ENCODE measurements around a stretch of chr2.

DNA sequence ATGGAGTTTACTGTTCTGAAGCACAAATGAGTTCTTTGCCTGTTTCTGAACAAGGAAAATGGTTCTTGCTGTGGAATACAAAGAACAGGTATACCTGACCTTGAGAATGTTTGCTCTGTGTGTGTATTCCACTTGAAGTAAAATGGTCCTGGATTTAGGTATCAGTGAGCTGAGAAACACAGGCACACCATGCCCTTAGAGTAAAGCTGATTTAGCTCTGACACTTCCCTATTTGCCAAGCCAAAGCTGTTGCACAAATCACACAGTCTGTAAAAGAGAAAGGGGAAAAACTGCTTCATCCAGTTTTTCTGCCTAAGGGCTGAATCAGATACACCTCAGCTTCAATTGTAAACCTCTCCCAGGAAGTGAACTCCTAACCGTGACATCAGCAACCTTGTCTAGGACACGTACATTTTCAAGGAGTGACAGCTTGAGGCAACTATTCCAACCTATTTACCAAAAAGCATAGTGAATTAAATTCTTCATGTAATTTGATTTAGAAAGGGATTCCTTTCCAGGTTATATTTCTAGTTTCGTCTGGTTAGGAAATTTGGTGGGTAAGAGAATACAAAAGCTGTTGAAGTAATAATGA, 150.4 kb downstream of the NR4A2 start:
- RRBS, result no CpG with 5 or more reads among the region's 3 CpGs

DNA sequence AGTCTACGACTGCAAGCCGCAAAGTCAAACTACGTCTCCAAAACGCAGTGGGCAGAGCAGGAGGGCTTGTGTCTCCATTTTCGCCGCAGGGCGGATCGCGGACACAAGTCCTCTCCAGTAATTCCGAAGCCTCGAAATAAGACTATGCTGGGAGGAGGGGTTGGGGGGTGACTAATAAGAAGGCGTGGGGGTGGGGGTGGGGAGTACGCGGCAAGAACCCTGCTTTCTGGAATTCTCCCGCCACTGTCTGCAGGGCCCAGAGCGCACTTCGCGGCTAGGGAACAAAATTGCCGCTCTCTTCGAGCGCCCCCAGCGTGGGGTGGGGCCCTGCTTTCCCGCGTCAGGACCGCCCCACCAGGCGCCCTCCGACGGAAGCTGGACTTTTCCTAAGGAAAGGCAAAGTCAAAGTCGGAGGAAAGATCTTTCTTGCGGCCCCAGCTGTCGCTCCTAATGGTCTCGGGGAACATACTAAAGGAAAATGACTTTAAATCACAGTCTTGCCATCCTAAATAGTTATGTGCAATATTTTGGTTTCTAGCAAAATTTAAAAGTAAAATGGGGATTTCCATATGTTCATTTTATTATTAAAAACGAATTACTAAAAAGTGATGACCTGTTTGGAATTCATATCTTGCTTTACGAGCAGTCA, 11.9 kb downstream of the NR4A2 start:
- RRBS, result no CpG with 5 or more reads among the region's 34 CpGs

- RRBS, result no CpG with 5 or more reads among the region's 16 CpGs
Measured at GRCh38 chr2:156342817-156343247, 10.3 kb upstream of the NR4A2 start.

GRCh38 chr2:156803148-156803814, 367.1 kb downstream of the GPD2 start:
- RRBS, result no CpG with 5 or more reads among the region's 13 CpGs

- RRBS, result no CpG with 5 or more reads among the region's 5 CpGs
Measured at GRCh38 chr2:157173693-157174174, 83.8 kb upstream of the GALNT5 start.

GRCh38 chr2:157411432-157411995, 32.4 kb downstream of the CYTIP start:
- RRBS, result no CpG with 5 or more reads among the region's 4 CpGs

- RRBS, result no CpG with 5 or more reads among the region's 6 CpGs
Measured at GRCh38 chr2:157420735-157421681, 22.9 kb downstream of the CYTIP start.

DNA sequence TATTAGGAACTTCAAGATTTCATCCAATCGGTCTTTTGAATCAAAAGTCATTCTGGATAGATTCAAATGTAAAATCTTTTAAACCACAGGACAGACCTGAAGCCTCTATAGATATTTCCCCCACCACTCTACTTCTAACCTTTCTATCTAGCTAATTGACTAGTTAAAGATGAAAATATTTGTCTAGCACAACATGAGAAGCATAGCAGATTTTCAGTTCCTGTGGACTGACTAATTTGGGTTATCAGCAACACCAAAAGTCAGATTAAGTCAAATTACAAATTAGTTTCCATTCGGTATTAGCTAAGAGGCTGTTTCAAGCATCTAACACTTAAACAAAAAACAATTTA, 5.0 kb downstream of the CYTIP start:
- RRBS, result no CpG with 5 or more reads among the region's 2 CpGs

DNA sequence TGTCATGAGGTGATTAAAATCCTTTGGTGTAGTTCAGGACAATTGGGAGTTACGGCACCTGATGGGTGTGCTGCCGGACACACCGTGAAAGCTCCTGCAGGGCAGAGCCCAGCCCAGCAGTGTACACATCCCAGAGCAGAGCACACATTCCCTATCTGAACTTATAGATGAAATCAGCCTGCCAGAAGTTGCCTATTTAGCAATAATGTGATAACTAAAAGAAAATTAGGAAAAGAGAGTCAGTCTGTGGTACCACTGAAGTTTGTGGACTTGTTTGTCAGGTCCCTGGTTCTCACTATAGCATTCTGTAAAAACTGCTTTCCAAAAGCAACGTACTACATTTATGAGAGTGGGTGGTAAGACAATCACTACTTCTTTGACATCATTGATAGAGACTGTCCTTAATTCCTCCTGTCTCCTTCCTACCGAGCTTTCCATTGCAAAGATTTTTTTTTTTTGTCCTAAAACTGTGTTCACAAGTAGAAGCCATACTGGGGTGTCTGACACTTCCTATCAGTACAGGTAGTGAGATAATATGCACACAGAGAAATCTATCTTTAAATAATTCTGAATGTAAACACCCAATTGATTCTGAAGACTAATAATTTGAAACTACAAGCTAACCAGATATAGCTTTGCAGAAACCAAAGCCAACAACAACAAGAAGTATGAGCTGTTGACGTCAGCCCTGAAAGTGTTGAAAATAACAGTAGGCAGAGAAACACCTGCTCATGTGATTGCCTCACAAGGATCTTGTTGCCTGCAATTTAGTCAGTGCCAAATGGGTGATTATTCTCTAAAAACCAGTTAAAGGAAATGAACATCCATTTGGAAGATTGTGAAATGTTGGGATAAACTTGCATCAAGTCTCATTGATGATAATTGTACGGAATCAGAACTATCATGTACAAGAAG, 3.1 kb downstream of the CYTIP start:
- RRBS, result no CpG with 5 or more reads among the region's 7 CpGs

DNA sequence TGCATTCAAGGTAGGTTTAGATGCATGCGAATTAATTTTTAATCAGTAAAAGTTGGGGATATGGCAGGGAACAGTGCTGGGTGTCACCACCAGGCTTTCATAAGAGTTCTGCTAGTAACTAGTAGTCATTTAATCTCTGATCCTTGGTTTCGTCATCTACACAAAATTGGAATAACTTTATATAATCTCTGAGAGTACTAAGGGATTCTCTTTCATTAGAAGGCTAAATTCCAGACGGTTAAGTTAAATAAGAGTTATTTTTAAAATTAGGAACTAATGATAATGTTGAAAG, 85.5 kb upstream of the CYTIP start:
- RRBS, result no CpG with 5 or more reads among the region's 3 CpGs

DNA sequence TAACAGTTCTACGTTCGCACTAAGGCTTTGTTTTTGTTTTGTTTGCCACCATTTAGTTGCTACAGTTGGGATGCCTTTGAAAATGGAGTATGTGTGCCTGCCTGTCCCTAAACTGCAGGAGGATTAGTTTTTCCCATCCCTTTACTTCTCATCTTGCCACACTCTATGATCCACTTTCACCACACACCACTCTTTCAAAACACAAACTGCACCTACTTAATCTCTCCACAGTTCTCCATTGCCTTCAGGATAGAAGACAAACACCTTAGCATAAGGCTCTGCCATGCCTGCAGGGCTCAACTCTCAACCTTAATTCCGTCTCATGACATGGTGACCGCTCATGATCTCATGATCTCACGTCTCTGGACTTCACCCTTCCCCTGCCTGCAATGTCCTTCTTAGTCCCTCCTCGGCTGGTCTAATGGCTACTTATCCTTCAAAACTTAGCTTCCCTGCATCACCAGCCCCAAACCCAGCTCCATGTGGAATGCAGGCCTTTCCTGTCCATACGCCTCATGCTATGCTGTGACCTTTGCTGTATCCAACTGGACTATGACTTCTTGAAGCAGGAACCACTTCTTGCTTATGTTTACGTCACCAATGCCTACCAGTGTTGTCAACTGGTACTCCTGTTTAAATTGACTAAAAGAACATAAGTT, 85.4 kb downstream of the ACVR1 start:
- RRBS, result no CpG with 5 or more reads among the region's 8 CpGs

GRCh38 chr2:157857593-157858553, 18.3 kb downstream of the ACVR1 start:
- RRBS, result no CpG with 5 or more reads among the region's 8 CpGs

DNA sequence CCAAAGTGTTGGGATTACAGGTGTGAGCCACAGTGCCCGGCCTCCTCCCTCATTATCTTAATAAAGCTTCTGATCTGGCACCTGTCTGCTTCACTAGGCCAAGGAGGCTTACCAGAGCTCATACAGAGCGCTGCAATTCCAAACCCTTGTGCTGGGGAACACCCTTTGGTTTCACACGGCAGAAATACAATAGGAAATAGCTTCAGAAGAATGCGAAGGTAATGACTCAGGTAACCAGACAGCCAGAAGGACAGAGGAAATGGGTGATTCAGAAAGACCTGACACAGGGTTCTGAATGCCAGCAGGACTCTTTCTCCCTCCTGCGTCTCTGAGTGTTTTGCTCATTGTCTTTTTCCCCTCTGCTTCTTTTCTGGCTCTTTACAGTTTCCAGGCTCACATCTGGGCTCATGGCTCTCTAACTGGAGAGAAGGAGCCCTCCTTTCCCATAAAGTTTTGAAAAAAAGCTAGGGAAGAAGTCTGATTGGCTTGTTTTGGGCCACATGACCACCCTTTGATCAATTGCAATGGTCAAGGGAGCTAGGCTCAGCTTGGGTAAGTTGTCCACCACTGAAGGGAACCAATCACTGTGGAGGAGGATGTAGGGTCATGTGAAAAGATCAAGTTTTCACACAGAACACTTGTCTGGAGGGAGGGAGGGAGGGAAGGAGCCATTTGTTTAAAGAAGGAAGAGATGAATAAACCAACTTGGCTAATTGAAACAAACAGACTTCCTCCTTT, 90.5 kb upstream of the UPP2 start:
- RRBS, result no CpG with 5 or more reads among the region's 5 CpGs

- RRBS, result no CpG with 5 or more reads among the region's 2 CpGs
Measured at GRCh38 chr2:158558240-158558663, 101.5 kb downstream of the PKP4 start.

DNA sequence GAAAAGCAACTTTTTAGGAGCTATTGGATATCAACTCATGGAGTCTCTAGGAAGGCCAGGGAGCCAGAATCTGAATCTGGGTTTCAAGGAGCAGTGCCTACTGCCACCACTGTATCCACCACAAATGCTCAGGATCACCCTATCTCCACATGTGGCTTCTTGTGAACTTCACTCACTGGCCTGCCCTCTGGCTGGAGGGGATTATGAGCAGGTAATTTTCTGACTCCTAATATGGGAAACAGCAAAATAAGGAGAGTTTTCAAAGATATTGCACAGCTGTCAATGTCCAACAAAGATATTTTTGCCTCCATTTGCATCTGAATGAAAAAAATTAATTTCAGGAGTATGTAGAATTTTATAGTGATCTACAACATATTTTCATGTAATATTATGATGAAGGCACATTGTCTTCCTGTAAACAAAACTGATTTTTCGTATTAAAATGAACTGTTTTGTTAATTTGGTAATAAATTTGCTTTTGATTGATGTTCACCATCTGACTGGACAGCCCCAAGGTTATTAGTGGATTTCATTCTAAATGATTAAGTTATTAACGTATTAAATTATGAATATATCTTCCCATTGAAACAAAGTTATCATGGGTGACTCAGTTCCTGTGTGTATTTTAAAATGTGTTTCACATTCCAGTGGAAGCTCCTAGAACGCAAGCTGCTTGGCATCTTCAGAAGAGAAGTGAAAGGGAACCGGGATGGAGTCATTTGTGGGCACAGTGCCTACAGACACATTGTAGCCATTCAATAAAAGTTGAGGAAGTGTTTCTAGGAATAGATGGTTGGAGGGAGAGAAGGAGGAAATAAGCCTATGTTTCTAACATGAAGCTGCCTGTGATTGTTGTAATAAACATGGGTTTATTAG, 143.2 kb downstream of the PKP4 start:
- RRBS, result no CpG with 5 or more reads among the region's 4 CpGs

GRCh38 chr2:158723847-158724289, 71.2 kb upstream of the DAPL1 start:
- RRBS, result no CpG with 5 or more reads among the region's 5 CpGs

DNA sequence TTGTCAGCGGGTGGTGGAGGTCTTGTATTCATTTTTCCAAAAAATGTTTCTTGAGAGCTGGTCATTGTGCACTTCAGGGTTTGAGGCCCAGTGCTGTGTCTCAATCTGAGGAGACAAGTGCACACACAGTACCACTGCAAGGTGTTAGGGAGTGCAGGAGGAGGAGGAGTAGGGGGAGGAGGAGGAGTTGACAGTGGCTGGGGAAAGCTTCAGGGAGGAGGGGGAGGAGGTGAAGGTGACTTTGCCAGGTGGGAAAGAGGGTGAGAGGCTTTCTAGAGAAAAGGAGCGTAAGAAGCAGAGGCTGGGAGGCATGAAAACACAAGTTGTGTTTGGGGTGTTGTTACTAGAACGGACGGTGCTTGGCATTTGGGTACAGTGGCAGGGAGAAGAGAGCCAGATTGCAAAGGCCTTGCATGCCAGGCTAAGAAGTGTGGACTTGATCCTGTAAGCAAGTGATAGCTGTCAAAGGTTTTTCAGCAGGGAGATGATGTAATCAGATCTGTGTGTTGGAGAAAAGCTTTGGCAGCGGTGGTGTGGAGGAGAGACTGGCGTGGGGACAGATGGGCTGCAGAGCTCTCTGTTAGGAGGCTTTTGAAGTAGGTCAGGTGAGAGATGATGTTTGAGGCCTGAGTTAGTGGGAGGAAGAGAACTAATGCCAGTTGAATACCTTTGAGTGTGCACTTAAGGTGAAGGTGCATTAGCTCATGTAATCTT, 16.2 kb downstream of the TANC1 start:
- RRBS, result no CpG with 5 or more reads among the region's 6 CpGs

- RRBS, result no CpG with 5 or more reads among the region's 9 CpGs
Measured at GRCh38 chr2:158998332-158998942, 30.0 kb downstream of the TANC1 start.

DNA sequence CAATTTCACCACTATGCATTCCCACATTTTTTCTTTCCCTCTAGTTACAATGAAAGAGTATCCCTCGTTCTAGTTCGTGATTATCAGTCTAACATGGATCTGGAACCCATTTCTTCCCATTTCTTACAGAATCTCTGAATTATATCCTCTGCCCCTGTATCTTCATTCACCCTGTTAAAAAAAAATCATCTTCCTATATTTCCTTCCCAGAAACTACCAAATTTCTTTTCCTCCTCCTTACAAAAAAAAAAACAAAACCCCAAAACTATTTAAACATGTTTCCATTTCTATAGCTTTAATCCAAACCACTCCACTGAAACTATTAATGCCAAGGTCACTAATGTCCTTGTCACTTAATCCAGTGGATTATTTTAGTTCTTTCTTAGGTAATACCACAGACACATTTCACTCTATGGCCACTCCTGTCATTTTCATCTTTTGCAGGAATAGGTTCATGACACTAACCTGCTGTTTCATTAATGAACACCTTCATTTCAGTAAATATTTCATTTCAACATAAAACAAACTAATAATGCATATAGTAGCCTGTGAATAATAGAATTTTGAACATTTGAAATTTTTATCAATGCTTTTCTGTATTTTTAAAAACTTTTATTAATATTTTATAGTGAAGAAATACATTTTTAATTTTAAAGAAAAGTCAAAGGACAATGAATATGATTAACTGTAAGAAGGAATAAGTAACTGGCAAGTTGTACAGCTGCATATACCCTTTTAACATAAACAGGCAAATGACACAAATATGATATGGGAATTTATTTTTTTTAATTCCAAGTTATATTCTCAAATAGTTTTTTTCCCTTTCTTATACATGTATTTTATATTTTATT, 12.7 kb downstream of the BAZ2B start:
- RRBS, result no CpG with 5 or more reads among the region's 2 CpGs

All from GM12891 (cell line).